Metastatic Lung Carcinoma in the Adrenal Gland (tissue), 1 donor: ENCODE measurements around the genes NFKB1, UBE2D3 and SLC9B2.

DNA sequence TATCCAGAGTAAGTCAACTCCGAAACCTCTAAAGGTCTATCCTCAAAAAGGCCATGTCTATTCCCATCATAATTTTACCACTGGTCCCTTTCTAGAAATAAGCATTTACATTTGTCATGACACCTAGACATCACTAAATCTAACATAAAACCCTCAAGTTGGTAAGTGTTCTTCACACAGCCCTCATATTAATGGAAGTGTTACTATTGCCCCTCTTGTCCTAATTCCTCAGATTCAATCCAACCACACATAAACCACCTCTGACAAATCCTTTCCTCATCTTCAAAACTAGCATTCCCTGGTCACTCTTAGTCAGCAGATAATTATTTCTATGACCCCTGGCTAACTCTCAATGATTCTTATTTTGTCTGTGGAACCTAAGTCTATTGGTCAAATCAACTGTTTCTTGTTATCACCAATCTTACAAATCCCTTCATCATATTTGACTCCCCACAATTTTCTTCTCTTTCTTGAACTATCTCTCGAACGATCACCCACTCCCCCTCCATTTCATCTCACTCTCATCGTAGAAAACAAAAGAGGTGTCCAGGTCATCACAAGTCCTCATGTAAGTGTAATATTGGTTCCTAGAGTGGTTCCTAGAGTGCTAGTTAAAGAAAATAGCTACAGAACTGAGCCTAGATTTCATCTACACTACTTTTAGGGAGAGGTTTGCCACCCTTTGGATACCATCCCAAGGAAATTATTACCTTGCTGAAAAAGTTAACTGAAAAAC, 168.5 kb downstream of the PPP3CA start:
- PRO-cap: no peak

DNA sequence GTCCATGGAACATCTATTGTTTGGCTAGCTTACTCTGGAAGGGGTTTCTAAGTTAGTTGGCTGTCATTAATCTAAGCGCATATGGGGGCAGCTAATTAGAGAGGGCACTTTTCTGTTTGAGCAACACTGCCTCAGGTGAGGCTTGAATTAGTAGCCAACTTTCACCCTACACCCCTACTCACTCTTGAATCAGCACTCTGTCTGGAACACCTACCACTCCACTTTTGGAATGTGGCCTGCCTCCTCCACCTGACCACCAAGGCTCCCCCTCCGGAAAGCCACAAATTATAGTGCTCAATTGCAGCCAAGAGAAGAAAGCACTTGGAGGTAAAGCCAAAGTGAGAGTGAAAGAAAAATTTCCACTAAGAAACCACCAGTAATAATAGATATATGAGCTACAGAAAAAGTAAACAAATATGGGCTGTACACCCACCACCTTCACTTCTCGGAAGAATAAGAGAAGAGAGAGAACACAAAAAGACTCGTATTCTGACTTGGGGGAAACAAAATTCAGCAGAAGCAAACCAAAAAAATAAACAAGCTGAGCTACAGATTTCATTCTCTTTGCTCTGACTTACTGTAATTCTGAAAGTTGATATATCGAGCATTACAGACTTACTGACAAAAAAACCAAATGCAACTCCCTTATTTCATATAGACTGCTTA, 41.1 kb downstream of the PPP3CA start:
- PRO-cap: no peak

GRCh38 chr4:101807265-101807819, 16.8 kb downstream of the BANK1 start:
- PRO-cap: no peak

- PRO-cap: unidirectional peak, minus-strand start at chr4:102500972; bidirectional peak, plus-strand start at chr4:102501331, minus-strand start at chr4:102501300
Observed at GRCh38 chr4:102500735-102501466, at the start of gene NFKB1. Gene NFKB1 (plus strand): TSS chr4:102501359.

DNA sequence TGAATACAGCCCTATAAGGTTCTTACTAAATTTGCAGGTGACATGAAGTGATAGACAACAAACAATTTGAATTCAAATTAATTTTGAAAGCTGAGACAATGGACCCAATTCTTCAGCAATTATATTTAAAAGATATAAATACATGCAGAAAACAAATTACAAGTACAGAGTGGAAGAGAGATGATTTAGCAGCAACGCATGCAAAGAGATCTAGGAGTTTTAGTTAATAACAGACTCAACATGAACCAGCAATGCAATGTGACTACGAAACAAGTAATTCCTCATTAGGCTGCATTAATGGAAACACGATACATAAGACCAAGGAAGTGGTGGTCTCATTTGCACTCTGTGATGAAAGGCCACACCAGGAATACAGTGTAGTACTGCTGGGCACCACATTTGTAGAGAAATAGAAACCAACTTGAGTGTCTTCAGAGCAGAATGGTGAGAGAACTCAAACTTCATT, 50.6 kb downstream of the NFKB1 start:
- PRO-cap: no peak

DNA sequence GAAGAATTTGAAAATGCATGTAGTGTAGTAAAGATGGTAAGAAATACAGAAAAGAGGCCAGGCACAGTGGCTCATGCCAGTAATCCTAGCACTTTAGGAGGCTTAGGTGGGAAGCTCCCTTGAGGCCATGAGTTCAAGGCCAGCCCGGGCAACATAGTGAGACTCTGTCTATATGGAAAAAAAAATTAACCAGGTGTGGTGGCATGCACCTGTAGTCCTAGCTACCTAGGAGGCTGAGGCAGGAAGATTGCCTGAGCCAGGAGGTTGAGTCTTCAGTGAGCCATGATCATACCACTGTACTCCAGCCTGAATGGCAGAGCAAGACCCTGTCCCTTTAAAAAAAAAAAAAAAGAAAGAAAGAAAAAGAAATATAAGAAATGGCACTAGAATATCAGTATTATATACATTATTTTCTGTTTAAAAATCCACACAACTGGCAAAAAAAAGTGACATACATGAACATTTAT, 58.5 kb downstream of the NFKB1 start:
- PRO-cap: no peak

- PRO-cap: no peak
Observed at GRCh38 chr4:102606922-102607434, 105.8 kb downstream of the NFKB1 start.

GRCh38 chr4:102825464-102826458, 1.6 kb downstream of the UBE2D3 start:
- PRO-cap: bidirectional peak, plus-strand start at chr4:102825863, minus-strand start at chr4:102825806

- PRO-cap: bidirectional peak, plus-strand start at chr4:102827611, minus-strand start at chr4:102827551; bidirectional peak, plus-strand start at chr4:102827969, minus-strand start at chr4:102827917; bidirectional peak, plus-strand start at chr4:102828299, minus-strand start at chr4:102828062
Observed at GRCh38 chr4:102827376-102828216, at the start of gene UBE2D3. Gene UBE2D3 (minus strand): TSS chr4:102827551.

GRCh38 chr4:102867603-102867917, 1.2 kb upstream of the CISD2 start:
- PRO-cap: unidirectional peak, plus-strand start at chr4:102867729

DNA sequence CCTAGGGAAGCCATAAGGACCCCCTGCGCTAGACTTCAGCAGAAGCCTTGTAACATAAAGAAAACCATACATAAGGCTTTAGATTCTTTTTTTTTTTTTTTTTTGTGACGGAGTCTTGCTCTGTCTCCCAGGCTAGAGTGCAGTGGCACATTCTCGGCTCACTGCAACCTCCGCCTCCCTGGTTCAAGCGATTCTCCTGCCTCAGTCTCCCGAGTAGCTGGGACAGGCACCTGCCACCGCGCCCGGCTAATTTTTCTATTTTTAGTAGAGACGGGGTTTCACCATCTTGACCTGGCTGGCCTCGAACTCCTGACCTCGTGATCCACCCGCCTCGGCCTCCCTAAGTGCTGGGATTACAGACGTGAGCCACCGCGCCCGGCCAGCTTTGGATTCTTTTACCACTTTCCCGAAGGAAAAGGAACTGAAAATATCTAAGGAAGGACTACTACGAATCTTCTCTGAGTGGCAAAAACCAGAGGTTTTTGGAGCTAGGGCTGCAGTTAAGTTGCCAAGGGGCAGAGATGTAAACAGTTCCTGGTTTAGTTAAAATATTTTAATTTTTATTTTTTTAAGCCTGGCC, 715 bp upstream of the CISD2 start:
- PRO-cap: no peak

DNA sequence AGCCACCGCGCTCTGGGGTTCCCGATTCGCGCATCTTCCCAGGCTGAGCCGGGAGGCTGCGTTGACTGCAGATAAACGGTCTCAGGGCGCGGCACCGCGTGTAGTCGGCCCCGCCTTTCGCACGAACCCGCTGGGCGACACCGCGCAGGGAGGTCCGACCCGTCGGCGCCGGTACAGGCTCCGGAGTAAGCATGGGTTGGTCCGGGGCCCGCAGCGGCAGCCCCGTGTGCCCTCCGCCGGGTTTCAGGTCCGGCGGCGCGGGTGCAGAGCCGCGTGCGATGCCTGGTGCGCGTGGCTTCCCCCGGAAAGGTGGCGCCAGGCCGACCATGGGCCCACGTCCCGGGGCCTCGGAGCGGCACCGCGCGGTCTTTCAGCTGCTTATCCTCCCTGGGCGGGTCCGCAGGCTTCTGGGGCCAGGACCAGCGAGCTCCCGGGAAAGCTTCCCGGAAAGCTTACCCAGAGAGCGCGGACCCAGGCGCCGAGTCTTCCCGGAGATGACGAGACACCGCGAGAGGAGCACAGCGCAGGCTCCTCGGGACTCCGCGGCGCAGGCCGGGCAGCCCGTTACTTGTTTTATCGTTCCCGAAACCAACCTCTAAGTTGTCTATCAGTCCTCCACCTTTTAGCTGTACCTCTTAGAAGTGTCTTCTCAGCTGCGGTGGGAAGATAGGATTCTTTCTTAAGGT, at the start of gene SLC9B2:
Gene SLC9B2 (minus strand): TSS at position 496 of the 686 bp plus-strand sequence.
- PRO-cap: unidirectional peak, minus-strand start at position 454 of the sequence; unidirectional peak, minus-strand start at position 487 of the sequence

GRCh38 chr4:103082491-103082793, 5.9 kb upstream of the SLC9B2 start:
- PRO-cap: no peak

DNA sequence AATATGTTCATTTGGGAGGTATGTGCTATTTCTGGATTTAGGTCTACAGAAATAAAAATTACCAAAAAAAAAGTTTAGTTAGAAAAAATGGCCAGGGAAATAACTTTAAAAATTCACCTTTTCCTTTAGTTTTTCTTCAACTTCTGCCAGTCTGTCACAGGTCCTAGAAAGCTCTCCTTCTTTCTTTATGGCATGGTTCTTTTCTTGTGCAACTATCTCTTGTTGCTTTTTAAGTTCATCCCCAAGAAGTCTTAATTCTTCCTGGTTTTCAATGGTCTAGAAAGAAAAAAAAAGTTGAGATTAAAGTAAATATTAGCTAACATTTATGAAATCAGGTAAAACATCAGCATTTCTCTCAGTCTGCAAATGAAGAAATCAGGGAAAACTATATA, 47.0 kb downstream of the CENPE start:
- PRO-cap: no peak

DNA sequence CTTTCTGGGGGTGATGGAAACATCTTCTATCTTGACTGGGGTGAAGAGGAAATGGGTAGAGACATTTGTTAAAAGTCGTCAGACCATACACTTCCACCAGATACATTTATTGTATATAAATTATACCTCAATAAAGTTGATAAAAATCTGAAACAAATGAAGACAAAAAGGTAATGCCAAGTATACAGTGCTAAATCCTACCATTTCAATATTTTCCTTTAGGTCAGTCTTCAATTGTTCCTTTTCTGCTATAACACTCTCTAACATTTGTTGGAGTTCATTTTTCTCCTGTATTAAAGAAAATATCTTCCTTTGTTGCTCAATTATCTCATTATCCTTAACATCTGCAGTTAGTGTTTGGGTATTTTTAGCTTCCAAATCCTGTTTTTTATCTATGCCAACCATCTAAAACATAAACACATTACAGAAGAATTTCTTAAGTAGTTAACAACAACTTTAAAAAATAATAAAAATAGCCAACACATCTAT, 45.3 kb downstream of the CENPE start:
- PRO-cap: no peak

GRCh38 chr4:103256025-103256450, 57.9 kb upstream of the CENPE start:
- PRO-cap: no peak

DNA sequence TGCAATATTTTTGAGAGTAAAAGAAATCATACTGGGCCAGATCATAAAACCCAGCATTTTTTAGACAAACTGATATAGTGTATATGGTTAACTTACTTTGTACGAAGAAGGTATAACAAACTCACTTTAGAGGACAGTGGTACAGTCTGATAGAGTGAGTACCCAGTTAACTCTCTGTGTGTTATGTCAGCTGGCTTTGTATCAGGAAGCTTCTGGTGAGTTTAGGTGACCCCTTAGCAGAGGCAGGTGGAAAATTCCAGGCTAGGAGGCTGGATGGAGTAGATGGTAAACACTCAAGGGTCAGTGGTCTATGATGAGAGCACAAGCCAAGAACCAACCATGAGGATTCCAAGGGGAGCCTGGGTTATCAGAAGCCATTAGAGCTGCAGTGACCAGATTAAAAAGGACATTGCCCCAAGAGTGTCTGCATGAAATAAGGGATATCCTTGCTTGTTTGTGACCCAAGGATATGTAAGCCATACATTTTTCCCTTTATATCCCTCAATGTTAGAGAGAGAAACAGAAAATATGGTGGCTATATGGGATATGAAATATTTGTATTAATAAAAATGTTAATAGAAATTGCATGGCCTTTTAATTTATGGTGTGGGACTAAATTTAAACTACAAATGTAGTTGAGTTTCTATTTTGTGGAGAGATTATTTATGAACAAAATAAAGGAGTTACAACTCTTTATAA, 227.4 kb upstream of the CENPE start:
- PRO-cap: no peak

GRCh38 chr4:103946787-103947170, 227.0 kb upstream of the TACR3 start:
- PRO-cap: no peak

GRCh38 chr4:104907004-104907809, 239.5 kb upstream of the TET2 start:
- PRO-cap: no peak

DNA sequence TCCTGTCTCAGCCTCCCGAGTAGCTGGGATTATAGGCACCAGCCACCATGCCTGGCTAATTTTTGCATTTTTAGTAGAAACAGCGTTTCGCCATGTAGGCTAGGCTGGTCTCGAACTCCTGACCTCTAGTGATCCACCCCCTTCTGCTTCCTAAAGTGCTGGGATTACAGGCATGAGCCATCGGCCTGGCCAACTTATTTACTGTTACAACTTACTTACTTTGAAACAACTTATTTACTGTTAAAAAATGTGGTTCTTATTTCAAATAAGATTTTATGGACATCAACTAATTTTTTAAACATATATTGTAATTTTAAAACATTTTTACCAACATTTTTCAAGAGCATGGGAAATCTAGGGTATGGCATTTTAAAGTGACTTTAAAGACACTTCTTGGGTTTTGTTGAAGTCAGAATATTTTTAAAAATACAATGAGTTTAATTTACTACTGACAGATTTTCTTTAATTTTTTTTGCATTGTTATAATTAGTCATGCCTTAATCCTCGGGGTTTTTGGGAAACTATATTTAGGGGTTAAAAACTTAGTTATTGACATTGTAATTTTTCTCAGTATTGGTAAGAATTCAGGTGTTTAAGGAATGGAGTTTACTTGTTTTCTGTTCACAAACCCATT, 11.2 kb downstream of the TET2 start:
- PRO-cap: no peak